Colon Carcinoma Metastatic in the Lung (tissue), 2 donors: Measurements from ENCODE around the gene DOCK4.

- PRO-cap, 2 experiments = peak in 1 of 2 experiments; most common minus-strand start chr7:109363859 (in 1)
Observed at GRCh38 chr7:109363798-109364061, 794.1 kb downstream of the DNAJB9 start.

DNA sequence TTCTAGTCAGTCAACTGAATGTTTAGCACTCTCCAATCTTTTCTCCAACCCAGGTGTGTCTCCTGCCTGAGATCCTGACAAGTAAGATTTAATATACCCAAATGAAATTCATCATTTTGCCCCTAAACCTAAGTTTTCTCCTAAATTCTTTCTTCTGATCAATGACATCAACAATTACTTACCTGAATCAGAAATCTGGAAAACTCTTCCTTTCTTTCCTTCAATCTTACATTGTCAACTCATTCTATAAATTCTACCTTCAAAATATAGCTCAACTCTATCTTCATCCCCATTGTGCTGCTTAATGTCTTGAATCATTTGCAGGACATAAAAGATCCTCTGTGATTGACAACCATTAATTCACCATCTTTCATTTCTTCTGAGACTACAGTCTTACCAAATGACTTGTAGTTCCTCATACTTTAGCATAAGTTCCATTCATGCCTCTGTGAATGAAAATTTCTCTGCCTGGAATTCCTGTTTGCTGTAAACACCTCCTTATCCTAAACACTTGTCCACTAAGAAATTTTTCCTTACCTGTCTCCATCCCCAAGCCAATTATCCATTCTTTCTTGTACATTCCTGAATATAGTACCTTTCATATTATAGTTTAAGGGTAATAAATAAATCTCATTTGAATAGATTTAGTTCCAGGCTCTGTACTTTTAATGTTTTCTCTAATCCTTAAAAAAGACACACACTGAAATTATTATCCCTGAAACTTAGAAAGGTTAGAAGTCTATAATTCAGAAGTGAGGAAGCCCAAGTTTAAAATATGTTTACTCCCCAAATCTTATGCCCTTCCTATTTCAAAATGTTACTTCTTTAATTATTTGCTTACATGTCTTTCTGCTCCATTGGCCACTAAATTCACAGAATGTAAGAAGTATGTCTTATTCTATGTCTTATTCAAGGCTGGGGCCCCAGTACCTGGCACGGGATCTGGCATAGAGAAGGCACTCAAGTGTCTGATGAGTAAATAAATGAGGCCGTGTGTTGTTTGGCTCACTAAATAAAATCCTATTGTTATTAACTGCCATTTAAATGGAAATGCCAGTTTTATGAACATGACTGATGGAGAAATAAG lies 268.6 kb upstream of the LRRN3 start:
- PRO-cap, 2 experiments = no peak in any of the 2 experiments

- PRO-cap, 2 experiments = no peak in any of the 2 experiments
Observed at GRCh38 chr7:111075938-111076332, 15.0 kb upstream of the LRRN3 start.

DNA sequence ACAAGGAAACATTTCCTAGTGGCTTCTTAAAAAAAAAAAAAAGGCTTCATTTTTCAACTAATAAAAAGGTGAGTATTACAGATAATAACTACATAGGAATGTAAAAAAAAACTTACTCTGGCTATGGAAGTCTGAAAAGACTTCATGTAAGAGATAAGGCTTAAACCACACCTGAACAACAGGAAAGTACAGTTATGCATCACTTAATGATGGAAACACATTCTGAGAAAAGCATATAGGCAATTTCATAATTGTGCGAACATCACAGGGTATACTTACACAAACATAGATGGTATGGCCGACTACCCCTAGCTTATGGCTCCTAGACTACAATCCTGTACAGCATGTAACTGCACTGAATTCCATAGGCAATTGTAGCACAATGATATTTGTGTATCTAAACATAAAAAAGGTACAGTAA lies 224.8 kb downstream of the LRRN3 start:
- PRO-cap, 2 experiments = no peak in any of the 2 experiments

DNA sequence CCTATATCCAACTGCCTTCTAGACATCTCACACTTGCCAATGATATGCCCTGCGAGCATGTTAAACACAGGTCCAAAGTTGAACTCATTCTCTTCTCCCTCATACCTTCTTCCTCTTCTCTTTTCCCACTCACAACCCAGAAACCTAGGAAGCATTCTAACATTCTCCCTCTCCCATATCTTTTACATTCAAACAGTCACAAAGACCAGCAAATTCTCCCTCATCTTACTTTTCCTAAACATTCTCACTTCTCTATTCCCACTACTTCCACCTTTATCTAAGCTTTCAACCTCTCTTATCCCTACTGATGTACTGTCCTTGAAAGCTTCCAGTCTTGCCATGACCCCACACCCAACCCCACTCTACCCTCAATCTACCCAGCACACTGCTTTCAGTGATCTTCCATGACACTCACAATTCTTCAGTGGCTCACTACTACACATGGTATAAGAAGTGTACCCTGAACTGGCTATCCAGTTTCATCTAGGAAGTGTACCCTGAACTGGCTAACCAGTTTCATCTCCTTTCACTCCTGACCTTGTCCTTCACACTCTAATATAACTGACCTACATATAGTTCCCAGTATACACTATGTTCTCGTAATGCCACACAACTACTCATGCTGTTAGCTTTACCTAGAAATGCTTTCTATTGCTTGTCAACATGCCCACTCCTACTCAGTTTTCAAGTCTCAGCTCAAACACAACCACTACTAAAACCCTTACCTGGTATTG lies 5.3 kb downstream of the IMMP2L start:
- PRO-cap, 2 experiments = no peak in any of the 2 experiments

DNA sequence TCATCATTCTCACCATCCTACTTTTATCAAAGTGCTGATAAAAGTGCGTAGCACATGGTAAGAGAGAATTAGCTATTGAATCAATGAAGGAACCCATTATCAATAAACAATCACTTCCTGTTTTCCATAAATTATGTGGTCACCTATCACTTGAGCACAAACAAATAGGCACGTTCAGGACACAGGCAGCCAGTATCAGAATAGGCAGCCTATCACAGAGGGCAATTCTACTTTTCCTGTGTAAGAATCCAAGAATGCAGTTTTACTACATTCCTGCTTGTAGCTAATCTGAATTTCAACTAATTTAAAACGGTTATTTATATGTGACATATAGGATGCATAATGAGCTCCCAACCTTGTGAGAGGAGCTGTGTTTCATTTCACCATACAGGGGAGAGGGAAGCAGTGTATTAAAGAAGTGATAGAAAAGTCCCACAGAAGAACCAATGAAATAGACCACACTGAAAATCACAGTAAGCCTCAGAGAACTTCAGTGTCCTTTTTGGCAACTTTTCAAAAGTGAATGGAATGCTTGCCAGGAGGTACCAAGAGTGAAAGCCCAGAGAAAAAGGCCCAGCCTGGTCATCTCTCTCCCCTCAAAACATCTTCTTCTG lies 1.5 kb downstream of the IMMP2L start:
- PRO-cap, 2 experiments = no peak in any of the 2 experiments

- PRO-cap, 2 experiments = no peak in any of the 2 experiments
Observed at GRCh38 chr7:112080932-112081629, 125.1 kb downstream of the DOCK4 start.

DNA sequence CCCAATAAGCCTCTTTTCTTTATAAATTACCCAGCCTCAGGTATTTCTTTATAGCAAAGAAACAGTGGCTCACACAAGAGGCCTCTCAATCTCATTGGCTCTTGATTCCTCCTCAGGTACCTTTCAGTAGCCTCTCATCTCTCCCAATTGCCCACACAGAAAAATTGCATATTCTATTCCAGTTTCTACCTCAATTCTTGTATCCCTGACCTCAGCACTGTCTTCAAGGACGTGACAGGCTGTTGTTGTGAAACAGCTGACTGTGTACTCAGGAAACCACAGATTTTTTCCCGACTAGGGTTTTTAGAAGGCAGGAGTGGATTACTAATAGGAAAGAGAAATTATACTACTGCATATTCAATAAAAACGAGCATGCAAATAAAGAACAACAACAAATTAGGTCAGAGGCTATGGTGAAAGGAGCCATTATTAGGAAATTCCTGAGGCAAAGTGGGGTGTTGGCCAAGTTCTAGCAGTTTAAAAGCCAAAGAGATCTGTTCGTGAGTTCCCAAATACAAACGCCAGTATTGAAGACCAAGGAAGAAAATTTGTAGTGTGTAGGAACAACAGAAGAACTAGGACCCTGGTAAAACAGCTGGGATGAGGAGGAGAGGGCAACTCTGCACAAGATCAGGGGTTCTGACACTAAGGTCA lies 93.4 kb downstream of the DOCK4 start:
- PRO-cap, 2 experiments = no peak in any of the 2 experiments

GRCh38 chr7:112206140-112206508 lies at the start of gene DOCK4:
Gene DOCK4, minus strand, starts transcription at chr7:112206399.
- PRO-cap, 2 experiments = peak in 2 of 2 experiments; most common minus-strand start chr7:112206389 (in 2)

DNA sequence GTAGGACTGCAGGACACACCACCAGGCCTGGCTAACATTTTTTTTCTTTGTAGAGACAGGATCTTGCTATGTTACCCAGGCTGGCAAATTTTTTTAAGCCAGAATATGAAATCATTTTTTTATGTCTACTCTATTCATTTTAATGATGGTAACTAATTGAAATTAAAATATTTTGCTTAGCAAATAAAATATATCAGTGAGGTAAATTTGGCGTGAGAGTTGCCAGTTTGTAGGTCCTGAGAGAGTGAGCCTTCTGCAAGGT lies 51.4 kb downstream of the ZNF277 start:
- PRO-cap, 2 experiments = no peak in any of the 2 experiments

- PRO-cap, 2 experiments = no peak in any of the 2 experiments
Observed at GRCh38 chr7:112422601-112423438, 27.4 kb upstream of the IFRD1 start.

GRCh38 chr7:112484507-112485136 lies 3.8 kb downstream of the LSMEM1 start:
- PRO-cap, 2 experiments = no peak in any of the 2 experiments

DNA sequence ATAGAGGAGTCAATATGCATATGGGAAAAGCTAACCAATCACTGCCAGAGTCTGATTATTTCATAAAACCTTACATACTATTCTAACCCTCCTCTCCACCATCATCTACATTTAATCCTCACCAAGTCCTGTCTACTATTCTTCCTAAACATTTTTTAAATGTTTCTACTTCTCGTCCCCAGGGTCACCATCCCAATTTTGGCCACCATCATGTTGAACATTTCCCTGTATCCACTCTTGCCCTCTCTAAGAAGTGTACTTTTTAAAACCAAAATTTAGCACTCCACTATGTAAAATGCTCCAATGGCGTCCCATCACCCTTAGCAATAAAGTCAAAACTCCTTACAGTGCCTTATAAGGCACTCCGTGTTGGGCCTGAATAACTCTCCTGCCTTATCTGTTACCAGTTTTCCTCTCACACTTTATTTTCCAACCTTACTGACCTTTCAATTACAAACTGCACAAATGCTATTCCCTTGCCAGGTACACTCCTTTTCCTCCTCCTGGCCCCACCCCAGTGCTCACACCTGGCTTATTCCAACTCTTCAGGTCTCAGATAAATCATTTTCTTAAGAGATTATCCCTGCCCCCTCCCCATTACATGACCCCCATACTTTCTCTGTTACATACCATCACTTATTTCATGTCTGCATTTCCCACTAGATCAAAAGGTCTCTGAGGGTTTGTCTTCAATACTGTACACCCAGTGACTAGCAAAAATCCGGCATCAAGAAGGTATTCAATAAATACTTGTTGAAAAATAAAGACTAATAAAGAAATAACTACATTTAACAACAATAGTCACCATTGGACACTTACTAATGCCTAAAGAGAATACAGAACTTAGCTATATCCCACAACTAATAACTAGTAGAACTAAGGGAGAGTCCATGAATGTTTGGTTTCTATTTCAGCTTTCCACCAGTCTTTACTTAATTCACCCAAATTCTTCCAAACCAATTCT lies 1.3 kb downstream of the TMEM168 start:
- PRO-cap, 2 experiments = no peak in any of the 2 experiments

GRCh38 chr7:112789612-112790228 lies 473 bp downstream of the TMEM168 start:
- PRO-cap, 2 experiments = peak in 2 of 2 experiments; most common plus-strand start chr7:112789915 (in 1); most common minus-strand start chr7:112789926 (in 1)

GRCh38 chr7:112976984-112977537 lies 37.4 kb upstream of the BMT2 start:
- PRO-cap, 2 experiments = no peak in any of the 2 experiments

GRCh38 chr7:113087031-113087592 lies 485 bp upstream of the GPR85 start:
- PRO-cap, 2 experiments = no peak in any of the 2 experiments

- PRO-cap, 2 experiments = no peak in any of the 2 experiments
Observed at GRCh38 chr7:113117261-113117941, 953 bp downstream of the SMIM30 start.

DNA sequence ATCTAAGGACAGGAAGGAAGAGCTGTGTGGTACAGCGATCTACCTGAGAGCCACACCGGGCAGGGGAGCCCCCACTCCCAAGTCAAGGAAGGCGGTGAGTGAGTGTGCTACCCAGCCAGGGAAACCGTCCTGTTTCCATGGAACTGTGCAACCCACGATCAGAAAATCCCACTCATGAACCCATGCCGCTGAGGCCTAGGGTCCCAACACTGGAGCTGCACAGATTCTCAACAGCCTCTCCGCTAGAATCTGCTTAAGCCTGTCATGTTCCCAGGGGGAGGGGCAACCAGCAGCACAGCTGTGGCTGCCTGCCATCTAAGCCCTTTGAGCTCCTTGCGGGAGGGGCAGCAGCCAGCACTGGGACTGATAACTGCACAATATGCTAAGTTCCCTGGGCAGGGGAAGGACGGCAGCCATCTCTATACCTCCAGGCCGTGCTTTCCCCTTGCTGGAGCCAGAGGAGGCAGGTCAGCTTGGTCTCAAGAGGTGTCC lies 213.0 kb upstream of the SMIM30 start:
- PRO-cap, 2 experiments = no peak in any of the 2 experiments

DNA sequence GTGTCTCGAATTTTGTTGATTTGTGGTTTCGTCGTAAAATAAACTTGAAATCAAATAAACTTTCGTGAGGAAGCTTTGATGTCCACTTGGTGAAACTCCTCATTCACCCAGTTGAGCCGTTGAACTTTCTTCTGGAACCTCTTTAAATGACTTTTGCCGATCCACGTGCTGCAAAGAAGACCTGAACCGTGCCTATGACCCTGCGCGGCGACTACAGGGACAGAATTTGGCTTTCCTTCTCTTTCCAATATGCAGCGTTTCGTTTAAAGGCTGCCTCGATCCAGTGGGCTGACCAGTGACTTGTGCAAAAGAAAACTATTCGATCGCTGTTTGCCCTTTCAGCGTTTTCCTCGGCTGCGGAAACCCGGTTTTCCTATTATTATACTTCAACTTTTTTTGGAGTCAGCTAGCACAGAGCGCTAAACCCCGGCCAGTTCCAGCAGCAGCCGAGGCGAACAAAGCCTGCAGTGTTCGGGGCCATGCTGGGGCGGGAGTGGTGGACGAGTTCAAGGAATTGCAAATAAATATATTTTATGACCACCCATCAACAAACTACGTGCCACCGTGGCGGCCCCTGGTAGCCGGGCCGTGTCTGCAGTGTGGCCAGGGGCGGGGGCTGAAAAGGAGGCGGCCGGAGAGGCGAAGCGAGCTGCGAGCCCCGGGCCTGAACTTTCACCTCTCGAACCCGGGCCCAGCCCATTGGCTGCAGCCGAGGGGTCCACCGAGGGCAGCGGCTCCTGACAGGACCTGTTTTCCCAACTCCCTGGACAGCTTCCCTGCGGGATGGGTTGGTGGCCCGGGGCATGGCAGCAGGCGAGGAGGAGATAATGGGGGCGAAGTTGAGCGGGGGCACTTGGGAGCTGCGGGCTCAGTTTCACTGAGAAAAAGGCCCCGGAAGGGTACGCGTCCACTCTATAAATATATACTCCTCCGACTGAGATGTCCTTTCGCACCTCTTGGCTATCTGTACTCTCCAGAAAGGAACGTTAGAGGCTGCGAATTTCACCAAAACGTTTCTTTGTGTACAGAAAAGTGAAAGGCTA lies 164.3 kb upstream of the PPP1R3A start:
- PRO-cap, 2 experiments = peak in 1 of 2 experiments; most common plus-strand start position 433 of the sequence (in 1); most common minus-strand start position 674 of the sequence (in 1)

- PRO-cap, 2 experiments = no peak in any of the 2 experiments
Observed at GRCh38 chr7:114088072-114088699, 169.4 kb upstream of the PPP1R3A start.